SK-N-DZ (cell line): ENCODE measurements around a stretch of chr4.

DNA sequence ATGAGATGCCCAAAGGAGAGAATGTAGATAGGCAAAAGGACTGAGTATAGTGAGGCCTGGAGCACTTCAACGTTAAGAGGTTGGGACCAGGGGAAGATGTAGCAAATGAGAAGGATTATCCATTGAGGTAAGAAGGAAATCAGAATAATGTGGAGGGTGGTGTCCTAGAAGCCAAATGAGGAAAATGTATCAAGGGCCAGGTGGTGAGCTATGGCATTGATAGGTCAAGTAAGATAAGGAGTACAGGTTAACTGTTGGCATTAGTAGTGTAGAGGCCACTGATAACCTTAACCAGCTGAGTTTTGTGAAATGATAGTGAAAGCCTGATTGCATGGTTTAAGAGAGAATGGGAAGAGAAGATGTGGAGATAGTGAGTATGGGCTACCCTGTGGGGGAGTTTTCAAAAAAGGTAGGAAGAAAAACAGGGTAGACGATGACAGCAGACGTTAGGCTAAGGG lies 16.8 kb downstream of the COPS4 start:
RAMPAGE:
- cytosol, long total RNA: no peak
- nucleus, long total RNA: no peak

GRCh38 chr4:83217371-83218281 lies 67.0 kb downstream of the COQ2 start:
RAMPAGE:
- cytosol, long total RNA: no peak
- nucleus, long total RNA: no peak

GRCh38 chr4:83240497-83241077 lies 44.0 kb downstream of the COQ2 start:
RAMPAGE:
- cytosol, long total RNA: no peak
- nucleus, long total RNA: no peak

GRCh38 chr4:83281392-83282119 lies 3.0 kb downstream of the COQ2 start:
RAMPAGE:
- cytosol, long total RNA: no peak
- nucleus, long total RNA: no peak

GRCh38 chr4:83538297-83539263 lies 2.7 kb downstream of the GPAT3 start:
RAMPAGE:
- cytosol, long total RNA: no peak
- nucleus, long total RNA: no peak

GRCh38 chr4:84126897-84127451 lies 372.1 kb downstream of the NKX6-1 start:
RAMPAGE:
- cytosol, long total RNA: no peak
- nucleus, long total RNA: no peak

DNA sequence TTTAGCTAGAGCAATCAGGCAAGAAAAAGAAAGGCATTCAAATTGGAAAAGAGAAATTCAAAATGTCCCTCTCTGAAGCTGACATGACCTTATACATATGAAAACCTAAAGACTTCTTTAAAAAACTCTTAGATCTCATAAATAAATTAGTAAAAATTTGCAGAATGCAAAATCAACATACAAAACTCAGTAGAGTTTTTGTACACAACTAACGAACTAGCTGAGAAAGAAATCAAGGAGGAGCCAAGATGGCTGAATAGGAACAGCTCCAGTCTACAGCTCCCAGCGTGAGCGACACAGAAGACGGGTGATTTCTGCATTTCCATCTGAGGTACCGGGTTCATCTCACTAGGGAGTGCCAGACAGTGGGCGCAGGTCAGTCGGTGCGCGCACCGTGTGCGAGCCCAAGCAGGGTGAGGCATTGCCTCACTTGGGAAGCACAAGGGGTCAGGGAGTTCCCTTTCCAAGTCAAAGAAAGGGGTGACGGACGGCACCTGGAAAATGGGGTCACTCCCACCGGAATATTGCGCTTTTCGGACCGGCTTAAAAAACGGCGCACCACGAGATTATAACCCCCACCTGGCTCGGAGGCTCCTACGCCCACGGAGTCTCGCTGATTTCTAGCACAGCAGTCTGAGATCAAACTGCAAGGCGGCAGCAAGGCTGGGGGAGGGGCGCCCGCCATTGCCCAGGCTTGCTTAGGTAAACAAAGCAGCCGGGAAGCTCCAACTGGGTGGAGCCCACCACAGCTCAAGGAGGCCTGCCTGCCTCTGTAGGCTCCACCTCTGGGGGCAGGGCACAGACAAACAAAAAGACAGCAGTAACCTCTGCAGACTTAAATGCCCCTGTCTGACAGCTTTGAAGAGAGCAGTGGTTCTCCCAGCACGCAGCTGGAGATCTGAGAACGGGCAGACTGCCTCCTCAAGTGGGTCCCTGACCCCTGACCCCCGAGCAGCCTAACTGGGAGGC lies 200.3 kb downstream of the NKX6-1 start:
RAMPAGE:
- cytosol, long total RNA: no peak
- nucleus, long total RNA: start-site peak on the minus strand centred at position 687 of the sequence, 131 bp wide, 41 and 13 reads in 2 replicates

RAMPAGE:
- cytosol, long total RNA: no peak
- nucleus, long total RNA: no peak
These were observed 7.7 kb downstream of the NKX6-1 start for GRCh38 chr4:84491347-84491875.

RAMPAGE:
- cytosol, long total RNA: no peak
- nucleus, long total RNA: no peak
These were observed 5.7 kb downstream of the NKX6-1 start for GRCh38 chr4:84493311-84493915.

DNA sequence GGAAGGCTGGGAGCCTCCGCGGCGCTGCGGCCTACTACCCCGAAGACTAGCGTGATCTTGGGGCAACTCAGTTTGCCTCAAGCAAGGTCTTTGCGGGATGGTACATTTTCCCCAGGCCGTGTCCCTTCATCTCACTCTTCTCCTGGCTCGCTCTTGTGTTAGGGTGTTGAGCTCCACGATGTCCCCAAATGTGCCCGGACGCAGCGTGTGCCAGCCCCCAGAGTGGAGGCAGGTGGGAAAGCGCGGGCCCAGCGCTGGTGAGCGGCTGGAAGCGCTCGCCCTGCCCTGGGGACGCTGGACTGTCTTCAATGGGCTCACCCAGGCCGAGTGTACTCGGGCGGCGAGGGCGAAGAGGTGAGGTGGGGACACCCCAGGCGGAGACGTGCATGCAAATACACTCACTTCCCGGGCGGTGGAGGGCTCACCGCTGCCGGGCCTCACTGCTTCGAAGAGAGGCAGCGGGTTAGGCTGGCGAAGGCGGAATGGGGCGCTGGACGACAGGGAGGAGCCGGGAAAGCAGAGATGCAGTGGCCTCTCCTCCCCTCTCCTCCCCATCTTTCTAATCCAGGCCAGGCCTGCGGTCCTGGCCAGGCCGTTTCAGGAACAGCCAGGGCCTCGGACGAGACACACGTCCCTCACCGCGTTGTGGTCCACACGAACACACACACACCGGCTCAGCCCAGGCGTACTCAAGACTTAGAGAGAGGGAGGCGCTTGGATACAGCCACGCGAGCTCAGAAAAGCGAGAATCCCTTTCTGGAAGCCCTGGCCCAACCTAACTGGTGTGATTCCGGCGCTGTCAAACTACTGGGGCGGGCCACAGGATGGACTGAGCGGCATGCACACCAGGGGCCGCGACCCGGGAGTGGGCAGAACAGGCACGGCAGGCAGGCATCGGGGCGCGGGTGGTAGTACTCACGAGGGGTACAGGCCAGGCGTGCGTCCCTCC lies 2.2 kb downstream of the NKX6-1 start:
RAMPAGE:
- cytosol, long total RNA: no peak
- nucleus, long total RNA: no peak

GRCh38 chr4:84582198-84582807 lies 624 bp upstream of the CDS1 start:
RAMPAGE:
- cytosol, long total RNA: no peak
- nucleus, long total RNA: no peak

DNA sequence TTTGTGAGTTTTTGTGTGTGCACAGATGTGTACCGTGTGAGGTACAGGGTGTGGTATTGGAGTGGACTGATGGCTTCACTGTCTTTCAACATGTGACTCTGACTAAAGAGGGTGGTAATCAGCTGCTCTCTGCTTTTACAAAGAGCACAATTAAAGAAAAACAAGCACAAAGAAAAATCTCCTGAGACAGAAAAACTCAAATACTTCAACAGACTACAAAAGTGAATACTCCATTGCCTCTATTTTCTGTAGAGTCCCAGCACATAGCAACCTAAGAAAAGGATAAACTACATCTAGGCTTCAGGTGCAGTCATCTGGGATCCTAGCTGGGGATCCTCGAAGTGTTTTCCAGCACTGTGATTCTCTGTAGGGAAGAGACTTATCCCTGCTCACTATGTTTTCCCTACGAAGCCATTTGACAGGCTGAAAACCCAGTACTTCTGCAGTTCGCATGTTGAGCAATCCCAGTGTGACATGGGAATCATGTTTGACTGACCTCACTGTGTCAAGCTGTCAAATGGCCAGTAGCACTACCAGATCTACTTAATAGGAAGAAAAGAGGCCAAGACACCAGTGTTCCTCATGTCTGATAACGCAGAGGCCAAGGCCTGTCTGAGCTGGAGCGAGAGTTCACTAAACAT lies 100.4 kb downstream of the CDS1 start:
RAMPAGE:
- cytosol, long total RNA: no peak
- nucleus, long total RNA: no peak

DNA sequence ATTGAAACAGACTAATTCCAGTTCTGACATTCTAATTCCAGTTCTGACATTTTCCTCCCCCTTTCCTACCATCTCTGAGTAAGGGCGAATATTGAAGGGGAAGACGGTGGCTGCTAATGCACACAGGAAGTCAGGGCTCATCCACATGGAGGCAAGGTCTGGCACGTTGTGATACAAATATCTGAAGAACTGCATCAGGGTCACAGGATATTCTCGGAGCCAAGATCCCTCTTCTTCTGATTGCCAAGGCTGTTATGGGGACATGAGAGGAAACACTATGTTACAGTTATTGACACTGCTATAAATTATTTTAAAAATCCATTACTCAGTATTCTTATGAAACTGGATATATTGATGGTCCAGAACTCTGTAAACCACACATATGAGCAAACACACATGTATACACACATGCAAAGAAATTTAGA lies 170.7 kb downstream of the CDS1 start:
RAMPAGE:
- cytosol, long total RNA: no peak
- nucleus, long total RNA: no peak

RAMPAGE:
- cytosol, long total RNA: no peak
- nucleus, long total RNA: no peak
These were observed 97.1 kb downstream of the WDFY3 start for GRCh38 chr4:84869347-84869752.

GRCh38 chr4:84938230-84938761 lies 28.2 kb downstream of the WDFY3 start:
RAMPAGE:
- cytosol, long total RNA: no peak
- nucleus, long total RNA: no peak

GRCh38 chr4:84967634-84967911 lies 1.1 kb upstream of the WDFY3 start:
RAMPAGE:
- cytosol, long total RNA: no peak
- nucleus, long total RNA: no peak

DNA sequence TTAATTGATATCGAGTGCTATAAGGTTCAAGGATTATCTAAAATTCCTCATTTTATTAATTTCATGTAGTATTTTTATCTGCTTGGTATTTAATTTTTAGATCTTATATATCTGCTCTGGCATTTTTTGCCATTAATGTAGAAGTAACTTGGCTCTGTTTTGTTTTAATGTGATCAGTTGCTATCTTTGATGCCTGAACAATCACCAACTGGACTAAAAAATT lies 18.2 kb upstream of the ARHGAP24 start:
RAMPAGE:
- cytosol, long total RNA: no peak
- nucleus, long total RNA: no peak

RAMPAGE:
- cytosol, long total RNA: no peak
- nucleus, long total RNA: no peak
These were observed 68.0 kb downstream of the ARHGAP24 start for GRCh38 chr4:85542879-85543412.

DNA sequence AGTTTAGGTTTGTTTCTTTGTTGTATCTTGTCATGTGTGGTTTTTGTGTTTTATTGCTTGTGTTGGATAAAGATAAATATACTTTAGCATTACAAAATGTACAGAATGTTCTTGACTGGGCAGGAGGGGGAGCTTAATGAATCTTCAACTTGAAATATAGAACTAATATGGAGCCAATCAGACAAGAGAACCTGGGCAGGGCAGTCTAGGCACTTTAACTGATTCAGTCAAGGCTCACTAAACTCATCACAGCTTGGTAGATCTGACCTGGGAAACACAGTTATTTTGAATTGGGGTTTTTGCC lies 304.2 kb downstream of the ARHGAP24 start:
RAMPAGE:
- cytosol, long total RNA: no peak
- nucleus, long total RNA: no peak

GRCh38 chr4:85994796-85995781 lies 364.8 kb downstream of the MAPK10 start:
RAMPAGE:
- cytosol, long total RNA: no peak
- nucleus, long total RNA: no peak